Endodermal cell (in vitro differentiated cells): Measurements from ENCODE around the genes ITCH, NCOA6 and C20orf173.

DNA sequence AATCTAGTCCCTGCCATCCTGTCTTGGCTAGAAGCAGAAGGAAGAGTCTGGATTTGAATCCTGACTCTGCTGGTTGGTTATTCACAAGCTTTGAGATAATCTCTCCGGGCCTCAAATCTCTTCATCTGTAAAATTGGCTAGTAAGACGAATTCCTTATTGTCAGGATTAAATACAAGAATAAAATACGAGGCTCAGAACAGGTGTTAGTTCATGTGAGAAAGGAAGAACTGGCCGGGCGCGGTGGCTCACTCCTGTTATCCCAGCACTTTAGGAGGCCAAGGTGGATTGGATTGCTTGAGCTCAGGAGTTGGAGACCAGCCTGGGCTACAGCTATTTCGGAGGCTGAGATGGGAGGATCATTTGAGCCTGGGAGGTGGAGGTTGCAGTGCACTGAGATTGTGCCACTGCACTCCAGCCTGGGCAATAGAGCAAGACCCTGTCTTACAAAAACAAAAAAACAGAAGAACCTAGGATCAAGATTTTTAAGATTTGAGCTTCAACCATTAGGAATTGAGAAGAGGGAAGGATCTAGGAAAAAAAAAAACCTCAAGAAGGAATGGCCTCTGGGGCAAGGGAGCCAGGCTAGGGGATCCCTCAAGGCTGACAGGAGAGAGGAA is 25.9 kb downstream of the CHMP4B start:
- PRO-cap = no peak

GRCh38 chr20:33909596-33910128 is 84.0 kb upstream of the RALY start:
- PRO-cap = no peak

- PRO-cap = no peak
These were observed 9.6 kb upstream of the EIF2S2 start for GRCh38 chr20:34121568-34122059.

GRCh38 chr20:34362953-34363821 is at the start of gene ITCH:
Gene ITCH (plus strand): TSS chr20:34363273.
- PRO-cap = bidirectional peak, plus-strand start at chr20:34363273, minus-strand start at chr20:34363139; bidirectional peak, plus-strand start at chr20:34363569, minus-strand start at chr20:34363557

GRCh38 chr20:34408550-34409052 is 45.5 kb downstream of the ITCH start:
- PRO-cap = no peak

- PRO-cap = no peak
These were observed 9.8 kb downstream of the DYNLRB1 start for GRCh38 chr20:34525750-34526598.

DNA sequence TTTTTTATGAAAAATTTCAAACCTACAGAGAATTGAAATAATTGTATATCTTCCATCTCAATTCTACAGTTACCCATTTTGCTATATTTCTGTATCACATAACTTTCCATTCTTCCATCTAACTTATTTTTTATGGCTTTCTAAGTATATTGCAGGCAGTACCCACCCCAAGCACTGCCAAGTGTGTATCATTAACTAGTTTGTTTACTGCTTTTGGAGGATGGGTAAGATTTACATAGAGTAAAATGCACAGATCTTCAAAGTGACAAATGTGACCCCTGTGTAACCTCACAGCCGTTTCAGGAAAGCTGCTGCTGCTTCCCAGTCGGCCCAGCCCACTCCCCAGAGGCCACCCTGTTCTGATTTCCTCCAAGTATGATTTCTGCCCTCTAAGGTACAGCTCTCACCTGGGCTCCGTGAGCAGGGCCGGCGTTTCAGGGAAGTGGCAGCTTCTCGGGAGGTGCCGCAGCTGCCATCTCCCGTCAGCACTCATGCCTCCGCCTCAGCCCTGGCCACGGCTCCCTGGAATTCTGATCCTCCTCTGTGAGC is 15.0 kb upstream of the MAP1LC3A start:
- PRO-cap = no peak

DNA sequence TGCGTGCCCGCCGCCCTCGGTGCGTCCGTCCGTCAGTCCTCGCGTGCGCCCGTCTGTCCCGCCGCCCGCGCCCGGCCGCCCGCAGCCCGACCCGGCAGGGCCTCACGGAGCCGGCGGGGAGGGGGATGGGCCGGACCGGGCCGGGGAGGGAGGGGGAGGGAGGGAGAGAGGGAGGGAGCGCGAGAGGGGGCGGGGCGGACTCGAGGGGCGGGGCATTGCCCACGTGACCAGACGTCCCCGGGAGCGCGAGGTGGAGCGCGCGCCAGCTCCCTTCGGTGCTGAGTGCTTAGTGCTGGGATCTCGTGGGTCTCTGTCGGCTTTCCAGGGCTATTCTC is at the start of gene NCOA6:
Gene NCOA6, minus strand, starts transcription at position 127 of the 335 bp plus-strand sequence.
- PRO-cap = bidirectional peak, plus-strand start at position 230 of the sequence, minus-strand start at position 104 of the sequence

DNA sequence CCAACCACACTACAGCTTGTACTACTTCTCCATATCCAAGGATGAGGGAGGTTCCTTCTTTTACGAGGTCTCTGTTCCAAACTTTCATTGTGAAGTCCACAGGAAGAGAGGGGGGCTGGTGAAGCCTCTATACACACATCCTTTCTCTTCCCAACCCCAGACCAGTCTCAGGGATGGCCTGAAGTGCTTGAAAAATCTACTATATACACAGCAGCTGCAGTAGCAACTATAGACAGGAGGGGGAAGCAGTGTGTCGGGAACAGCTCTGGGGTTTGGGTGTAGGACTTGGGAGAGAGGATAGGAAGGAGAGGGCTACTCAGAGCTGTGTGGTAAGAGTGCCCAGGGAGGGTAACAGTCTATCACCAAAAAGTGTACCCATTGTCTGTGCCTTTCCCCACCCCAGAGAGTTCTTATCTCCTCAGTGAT is 1.3 kb upstream of the GGT7 start:
- PRO-cap = no peak

DNA sequence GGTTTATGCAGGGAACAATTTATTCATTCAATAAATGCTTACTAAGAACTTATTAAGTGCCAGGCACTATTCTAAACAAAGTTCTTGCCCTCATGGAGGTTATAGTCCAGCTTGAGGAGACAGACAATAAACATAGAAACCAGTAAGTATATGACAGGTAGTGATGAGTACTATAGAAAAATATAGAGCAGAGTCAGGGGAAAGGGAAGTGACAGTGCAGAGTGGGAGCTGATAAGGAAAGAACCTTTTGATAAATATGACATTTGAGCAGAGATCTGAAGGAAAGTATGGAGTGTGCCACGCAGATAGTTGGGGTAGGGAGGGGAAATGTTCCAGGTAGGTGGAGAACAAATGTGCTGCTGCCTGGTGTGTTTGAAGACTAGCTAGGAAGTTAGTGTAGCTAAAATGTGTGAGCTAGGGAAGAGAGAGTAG is 12.1 kb downstream of the ACSS2 start:
- PRO-cap = no peak

DNA sequence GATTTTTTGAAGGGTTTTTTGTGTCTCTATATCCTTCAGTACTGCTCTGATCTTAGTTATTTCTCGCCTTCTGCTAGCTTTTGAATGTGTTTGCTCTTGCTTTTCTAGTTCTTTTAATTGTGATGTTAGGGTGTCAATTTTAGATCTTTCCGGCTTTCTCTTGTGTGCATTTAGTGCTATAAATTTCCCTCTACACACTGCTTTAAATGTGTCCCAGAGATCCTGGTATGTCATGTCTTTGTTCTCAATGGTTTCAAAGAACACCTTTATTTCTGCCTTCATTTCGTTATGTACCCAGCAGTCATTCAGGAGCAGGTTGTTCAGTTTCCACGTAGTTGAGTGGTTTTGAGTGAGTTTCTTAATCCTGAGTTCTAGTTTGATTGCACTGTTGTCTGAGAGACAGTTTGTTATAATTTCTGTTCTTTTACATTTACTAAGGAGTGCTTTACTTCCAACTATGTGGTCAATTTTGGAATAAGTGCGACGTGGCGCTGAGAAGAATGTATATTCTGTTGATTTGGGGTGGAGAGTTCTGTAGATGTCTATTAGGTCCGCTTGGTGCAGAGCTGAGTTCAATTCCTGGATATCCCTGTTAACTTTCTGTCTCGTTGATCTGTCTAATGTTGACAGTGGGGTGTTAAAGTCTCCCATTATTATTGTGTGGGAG is 18.2 kb downstream of the TRPC4AP start:
- PRO-cap = no peak

DNA sequence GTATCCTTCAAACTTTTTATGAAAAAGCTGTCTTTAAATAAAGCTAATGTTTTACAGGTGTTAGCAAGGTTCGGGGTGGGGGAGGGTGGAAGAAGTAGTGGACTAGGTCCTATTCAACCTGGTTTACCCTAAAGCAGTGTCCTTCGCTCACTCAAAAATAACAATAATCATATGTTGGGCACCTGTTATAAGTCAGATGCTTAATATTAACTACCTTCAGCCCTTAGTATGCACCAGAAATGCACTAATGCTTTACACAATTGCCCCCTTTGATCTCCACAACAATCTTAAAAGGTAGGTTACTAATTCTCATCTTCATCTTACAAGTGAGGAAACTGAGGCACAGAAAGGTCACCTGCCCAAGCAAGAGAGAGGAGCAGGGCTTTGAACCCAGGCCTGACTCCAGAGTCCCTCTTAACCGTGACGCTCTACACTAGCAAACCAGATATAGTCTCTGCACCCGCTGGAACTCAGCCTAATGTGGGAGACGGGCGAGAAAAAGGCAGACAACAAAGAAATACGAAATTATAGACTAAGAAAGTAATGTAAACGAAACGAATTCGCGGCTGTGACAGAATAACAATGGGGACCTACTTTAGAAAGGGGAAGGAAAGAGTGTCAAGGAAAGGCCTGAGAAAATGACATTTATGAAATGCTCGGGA is 921 bp downstream of the TRPC4AP start:
- PRO-cap = bidirectional peak, plus-strand start outside the sequence, minus-strand start at position 480 of the sequence

DNA sequence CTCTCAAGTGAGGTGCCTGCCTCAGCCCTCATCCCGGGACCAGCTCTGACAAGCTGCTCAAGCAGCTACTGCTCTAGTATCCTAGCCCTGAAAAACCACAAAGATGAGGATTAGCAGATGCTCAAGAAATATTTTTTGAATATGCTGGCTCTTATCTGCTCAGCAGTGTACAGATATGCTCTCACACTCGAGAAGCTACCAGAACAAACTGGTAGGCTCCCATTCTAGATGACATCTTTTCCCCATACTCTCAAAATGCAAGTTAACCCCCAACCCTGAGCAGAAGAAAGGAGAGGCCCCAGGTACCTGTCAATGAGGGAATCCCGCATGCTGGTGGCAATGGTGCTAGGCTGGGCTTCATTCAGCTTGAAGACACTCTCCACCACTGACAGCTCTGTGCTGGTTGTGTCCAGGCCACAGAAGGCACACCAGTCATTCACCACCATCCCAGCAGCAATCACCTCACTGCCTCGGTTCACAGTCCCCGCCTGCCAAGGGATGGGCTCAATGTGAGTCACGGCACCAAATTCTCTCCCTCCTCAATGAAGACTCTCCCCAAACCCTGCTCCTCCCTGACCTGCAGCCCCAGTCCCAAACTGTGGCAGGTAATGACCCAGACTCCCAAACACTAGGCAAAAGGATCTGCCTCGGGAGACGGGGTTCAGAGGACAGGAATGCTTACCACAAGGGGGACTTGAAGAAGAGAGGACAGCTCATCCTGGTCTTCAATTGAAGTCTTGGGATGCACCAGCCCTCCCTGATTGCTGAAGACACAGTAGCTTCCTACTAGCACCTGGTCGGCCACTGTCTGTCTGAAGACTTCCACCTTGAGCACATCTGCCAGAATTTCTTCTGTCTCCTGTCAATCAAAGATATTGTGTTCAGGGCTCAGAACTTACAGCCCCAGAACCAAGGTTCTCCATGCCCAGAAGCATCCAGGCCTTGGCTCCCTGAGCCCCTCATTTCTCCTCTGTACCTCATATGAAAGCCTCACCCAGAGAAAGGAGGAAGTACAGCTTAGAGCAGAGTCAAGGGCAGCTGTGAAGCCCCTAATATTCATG is 1.7 kb upstream of the MMP24OS start:
- PRO-cap = no peak

DNA sequence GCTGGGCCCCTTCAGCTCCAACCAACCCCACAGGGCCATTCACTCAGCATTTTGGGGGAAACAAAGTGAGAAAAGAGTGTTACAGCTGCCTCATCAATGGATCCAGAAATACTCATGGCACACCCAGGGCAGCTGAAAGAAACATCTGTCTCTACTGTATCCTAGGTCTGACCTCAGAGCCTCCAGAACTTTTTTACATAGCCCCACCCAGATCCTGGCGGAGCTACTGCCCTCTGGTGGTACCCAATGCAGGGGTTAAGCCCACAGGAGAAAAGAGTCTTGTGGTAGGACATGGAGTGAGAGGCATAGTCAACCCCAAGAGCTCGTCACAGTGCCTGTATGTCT is 37.2 kb upstream of the FAM83C start:
- PRO-cap = no peak

GRCh38 chr20:35359415-35360182 is 52.2 kb downstream of the UQCC1 start:
- PRO-cap = no peak

DNA sequence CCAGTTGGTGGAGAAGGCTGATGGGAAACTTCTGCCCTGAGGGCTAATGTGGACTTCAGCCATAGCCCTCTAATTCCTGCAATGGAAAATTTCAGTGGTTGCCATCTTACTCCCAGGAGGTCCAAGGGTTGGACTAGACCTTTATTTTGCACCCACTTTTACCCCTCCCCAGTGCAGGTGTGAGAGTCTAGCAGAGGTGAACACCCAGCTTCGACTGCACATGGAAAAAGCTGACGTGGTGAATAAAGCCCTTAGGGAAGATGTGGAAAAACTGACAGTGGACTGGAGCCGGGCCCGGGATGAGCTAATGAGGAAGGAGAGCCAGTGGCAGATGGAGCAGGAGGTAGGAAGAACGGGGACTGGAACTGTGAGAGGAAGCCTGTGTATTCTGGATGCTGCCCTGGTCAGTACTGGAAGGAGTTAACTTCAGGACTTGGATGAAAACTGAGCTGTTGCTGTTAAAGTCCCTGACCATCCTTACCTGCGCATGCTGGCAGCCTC is 10.5 kb downstream of the CEP250 start:
- PRO-cap = no peak

- PRO-cap = no peak
These were observed at the start of gene C20orf173 for GRCh38 chr20:35529584-35529840. Gene C20orf173 (minus strand): TSS chr20:35529652.

GRCh38 chr20:35555937-35556526 is 14.2 kb downstream of the ERGIC3 start:
- PRO-cap = no peak

DNA sequence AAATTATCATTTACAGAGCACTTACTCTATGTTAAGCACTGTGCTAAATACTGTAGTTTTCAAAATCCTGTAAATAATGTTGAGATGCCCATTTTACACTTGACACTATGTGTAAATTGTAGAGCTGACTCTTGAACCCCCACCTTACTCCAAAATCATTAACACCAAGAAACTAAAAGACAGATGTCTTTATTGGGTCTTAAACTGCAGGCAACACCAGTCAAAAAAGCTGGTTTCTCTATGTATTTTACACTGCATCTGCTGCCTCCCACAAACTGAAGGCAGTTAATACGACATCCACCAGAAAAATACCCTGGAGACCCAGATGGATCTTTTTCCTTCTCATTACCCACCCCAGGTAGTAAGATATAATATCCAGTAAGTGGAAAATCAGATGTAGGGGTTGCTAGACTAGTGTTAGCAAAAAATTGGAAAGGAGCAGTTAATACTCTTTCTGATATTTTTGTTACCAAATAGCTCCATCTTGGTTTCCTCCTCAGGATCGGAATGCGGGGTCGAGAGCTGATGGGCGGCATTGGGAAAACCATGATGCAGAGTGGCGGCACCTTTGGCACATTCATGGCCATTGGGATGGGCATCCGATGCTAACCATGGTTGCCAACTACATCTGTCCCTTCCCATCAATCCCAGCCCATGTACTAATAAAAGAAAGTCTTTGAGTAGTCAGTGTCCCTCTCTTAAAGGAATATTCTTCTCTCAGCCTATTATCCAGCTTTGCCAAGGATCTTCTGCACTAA is 1.3 kb downstream of the ROMO1 start:
- PRO-cap = no peak

DNA sequence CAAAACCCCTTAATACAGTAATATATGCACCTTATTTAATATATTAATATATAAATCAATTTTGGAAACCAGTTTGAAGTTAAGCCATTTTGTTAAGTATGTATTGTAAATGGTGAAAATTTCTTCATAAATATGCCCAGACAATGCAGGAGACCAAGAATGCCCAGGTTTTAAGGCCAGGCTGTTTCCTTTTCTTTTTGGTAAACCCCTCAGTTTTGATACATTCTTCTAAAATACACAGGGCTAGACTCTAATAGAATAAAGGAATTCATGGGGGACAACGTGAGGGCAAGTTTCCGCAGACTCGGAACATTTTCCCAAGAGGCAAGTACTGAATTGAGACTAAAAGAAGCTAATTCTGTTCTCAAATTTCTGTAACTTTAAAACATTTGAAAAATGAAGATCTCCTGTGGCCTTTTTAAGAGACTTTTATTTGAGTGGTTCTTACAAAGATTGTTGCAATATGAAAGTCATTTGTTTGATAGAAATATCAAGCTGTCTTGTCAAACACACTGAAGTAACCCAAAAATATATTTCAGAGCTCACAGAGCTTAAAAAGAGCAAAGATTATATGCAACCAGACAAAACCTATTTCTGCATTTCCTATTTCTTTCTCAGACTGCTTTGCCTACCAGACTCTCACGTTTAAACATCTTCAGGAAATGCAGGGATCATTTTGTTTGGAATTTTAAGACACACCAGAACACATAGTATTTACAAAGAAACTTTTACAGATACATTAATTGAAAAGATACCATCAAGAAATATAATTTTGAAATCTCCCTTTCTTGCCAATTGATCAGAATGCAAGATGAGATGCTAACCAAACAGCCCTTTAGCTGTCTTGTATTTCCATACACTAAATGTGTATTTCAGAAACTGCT is 4.2 kb downstream of the ROMO1 start:
- PRO-cap = no peak